ENCODE data around the genes RUSF1 and AHSP.

- PRO-cap: no peak
Observed at GRCh38 chr16:31452306-31453232, 6.7 kb upstream of the ARMC5 start.

DNA sequence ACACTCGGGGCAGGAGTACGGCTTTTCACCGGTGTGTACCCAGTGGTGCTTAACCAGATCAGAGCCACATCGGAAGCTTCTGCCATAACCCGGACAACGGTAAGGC lies 1.0 kb upstream of the ARMC5 start:
- PRO-cap: no peak

- PRO-cap: no peak
Observed at GRCh38 chr16:31480913-31481373, 2.0 kb upstream of the SLC5A2 start.

- PRO-cap: no peak
Observed at GRCh38 chr16:31487432-31488567, 4.9 kb downstream of the SLC5A2 start.

GRCh38 chr16:31493137-31493828 lies 10.4 kb downstream of the SLC5A2 start:
- PRO-cap: no peak

- PRO-cap: bidirectional peak, plus-strand start at chr16:31508493, minus-strand start at chr16:31508330
Observed at GRCh38 chr16:31507665-31508720, at the start of gene RUSF1. TSS of gene RUSF1 (minus strand) at chr16:31508391.

GRCh38 chr16:31527797-31528456 lies at the start of gene AHSP:
TSS of gene AHSP (plus strand) at chr16:31527900.
- PRO-cap: no peak

DNA sequence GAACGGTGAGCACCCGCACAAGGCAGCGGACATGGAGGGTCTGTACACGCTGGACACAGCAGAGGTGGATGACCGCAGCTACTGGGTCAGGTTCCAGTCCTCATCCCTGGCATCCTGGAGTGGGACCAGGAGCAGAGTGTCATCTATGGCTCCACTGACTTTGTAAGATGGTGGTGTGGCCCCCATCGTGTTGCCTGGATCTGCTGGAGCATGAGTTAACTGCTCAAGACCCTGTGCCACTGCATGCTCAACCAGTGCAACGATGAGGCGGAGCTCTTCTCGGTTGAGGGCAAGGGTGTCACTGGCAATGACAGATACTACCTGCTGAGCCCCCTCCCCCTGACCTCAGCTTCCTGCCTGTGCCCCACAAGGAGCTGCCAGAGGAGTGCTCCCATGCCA lies 4.9 kb upstream of the KRBOX5 start:
- PRO-cap: no peak

DNA sequence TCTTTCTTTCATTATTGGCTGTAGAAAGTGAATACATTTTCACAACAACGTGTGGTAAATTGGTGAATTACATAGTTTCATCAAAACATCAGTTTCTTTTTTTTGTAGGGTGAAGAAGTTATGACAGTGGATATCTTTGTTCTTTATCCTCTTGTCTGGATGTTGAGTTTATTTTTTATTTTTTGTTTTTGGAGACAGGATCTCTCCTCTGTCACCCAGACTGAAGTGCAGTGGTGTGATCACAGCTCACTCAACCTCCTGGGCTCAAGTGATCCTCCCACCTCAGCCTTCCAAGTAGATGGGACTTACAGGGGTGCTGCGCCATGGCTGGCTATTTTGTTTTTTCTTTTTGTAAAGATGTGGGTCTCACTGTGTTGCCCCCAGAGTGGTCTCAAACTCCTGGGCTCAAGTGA lies 2.4 kb downstream of the ZNF267 start:
- PRO-cap: no peak

DNA sequence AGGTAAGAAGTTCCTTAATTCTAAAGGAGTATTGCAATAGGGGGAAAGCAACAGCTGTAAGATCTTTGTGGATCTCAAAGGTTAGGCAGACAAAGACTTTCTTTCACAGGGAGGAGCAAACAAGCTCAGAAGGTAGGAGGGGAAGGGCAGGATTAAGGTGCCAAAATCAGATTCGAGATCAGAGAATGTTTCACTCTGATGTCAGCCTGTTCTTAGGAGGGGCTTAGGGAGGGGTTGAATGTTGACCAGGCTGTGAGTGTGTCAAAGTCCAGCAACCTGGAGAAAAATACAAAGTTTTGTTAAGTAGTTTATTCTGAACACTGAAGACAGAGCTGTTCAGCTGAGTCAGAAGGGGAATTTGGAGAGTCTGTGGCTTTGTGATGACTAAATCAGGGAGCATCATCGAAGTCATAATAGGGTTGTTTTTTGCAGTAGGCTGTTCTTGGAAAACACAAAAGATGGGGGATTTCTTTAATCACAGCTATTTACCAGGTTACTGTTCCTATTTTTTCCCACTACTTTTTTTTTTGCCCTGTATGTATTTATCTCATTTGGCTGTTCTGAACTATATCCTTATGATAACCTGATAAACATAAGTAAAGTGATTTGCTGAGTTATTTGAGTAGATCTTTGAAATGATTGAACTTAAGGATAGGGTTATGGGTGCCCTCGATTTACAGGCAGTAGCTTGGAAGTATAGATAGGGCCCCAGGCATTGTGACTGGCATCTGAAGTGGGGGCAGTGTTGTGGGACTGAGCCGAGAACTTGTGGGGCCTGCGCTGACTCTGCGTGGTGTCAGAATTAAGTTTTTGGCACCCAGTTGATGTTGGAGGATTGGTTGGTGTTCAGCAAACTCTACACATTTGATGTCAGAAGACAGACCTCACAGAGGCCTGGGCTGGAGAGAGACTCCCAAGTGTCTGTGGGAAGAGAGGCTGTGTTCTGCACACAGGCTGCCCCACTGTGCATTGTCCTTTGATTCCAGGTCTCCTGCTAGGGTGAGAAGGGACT lies 4.0 kb downstream of the ZNF267 start:
- PRO-cap: no peak

DNA sequence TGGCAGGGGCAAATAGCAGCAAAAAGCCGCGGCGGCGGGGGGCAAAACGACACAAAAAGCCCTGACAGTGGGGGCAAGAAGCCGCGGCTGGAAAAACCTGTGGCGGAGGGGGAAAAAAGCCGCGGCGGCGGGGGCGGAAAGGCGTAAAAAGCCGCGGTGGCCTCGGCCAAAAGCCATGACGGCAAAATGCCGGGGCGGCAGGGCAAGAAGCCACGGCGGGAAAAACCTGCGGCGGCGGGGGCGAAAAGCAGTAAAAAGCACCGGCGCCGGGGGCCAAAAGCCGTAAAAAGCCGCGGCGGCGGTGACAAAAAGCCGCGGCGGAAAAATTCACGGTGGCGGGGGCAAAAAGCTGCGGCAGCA lies 167.7 kb upstream of the TP53TG3D start:
- PRO-cap: no peak

DNA sequence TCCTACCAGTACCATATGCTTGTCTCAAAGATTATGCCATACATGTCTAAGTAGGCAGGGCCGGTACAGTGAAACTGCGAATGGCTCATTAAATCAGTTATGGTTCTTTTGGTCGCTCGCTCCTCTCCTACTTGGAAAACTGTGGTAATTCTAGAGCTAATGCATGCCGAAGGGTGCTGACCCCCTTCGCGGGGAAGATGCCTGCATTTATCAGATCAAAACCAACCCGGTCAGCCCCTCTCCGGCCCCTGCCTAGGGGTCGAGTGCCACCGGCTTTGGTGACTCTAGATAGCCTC lies 700.6 kb downstream of the TP53TG3F start:
- PRO-cap: no peak

GRCh38 chr16:35142985-35143340 lies 1683.6 kb downstream of the TP53TG3F start:
- PRO-cap: no peak

GRCh38 chr16:35151545-35151807 lies 1692.1 kb downstream of the TP53TG3F start:
- PRO-cap: no peak

- PRO-cap: no peak
Observed at GRCh38 chr16:35526021-35526558, 2066.7 kb downstream of the TP53TG3F start.

DNA sequence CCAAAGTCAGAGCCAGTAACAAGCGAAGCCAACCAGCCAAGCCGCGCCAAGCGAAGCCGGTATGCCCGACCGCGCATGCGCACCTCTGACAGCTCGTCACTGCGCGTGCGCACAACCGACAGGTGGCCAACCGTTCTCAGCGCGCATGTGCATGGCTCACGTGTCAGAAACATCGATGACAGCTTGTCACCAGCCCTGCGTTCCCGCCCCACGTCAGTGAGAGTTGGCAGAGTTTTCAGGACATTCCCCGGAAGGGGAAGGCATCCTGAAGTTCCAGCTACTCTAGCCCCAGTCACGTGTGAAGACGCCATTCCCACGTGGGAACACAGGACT lies 52.2 kb downstream of the SHCBP1 start:
- PRO-cap: no peak

- PRO-cap: no peak
Observed at GRCh38 chr16:46629184-46629725, 8.1 kb upstream of the SHCBP1 start.

- PRO-cap: no peak
Observed at GRCh38 chr16:46690007-46690511, 600 bp downstream of the ORC6 start.

- PRO-cap: no peak
Observed at GRCh38 chr16:46743256-46743971, 4.7 kb downstream of the MYLK3 start.

- PRO-cap: no peak
Observed at GRCh38 chr16:46852201-46852488, 21.2 kb upstream of the C16orf87 start.

Data from ascending aorta (tissue), 1 donor.